CMK (cell line): ENCODE data around the genes LRRC43 and HCAR2.

GRCh38 chr12:121762065-121762786 is 31.3 kb downstream of the RHOF start:
- RRBS = no CpG with 5 or more reads among the region's 12 CpGs

- RRBS = no CpG with 5 or more reads among the region's 5 CpGs
Observed at GRCh38 chr12:121766270-121766995, 27.1 kb downstream of the RHOF start.

- RRBS = no CpG with 5 or more reads among the region's 6 CpGs
Observed at GRCh38 chr12:121776543-121776842, 17.0 kb downstream of the RHOF start.

DNA sequence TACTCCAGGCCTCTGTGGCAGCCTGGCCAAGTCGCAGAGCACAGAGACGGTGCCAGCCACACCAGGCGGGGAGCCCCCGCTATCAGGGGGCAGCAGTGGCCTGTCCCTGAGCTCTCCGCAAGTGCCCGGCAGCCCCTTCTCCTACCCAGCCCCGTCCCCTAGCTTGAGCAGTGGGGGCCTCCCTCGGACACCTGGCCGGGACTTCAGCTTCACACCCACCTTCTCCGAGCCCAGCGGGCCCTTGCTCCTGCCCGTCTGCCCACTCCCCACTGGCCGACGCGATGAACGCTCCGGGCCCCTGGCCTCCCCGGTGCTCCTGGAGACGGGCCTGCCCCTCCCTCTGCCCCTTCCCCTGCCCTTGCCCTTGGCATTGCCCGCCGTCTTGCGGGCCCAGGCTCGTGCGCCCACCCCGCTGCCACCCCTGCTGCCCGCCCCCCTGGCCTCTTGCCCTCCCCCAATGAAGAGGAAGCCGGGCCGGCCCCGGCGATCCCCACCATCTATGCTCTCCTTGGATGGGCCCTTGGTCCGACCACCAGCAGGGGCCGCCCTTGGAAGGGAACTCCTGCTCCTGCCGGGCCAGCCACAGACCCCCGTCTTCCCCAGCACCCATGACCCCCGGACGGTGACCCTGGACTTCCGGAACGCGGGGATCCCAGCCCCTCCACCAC is 19.0 kb downstream of the SETD1B start:
- RRBS = 96% methylated on average over 16 of the region's 39 CpGs

DNA sequence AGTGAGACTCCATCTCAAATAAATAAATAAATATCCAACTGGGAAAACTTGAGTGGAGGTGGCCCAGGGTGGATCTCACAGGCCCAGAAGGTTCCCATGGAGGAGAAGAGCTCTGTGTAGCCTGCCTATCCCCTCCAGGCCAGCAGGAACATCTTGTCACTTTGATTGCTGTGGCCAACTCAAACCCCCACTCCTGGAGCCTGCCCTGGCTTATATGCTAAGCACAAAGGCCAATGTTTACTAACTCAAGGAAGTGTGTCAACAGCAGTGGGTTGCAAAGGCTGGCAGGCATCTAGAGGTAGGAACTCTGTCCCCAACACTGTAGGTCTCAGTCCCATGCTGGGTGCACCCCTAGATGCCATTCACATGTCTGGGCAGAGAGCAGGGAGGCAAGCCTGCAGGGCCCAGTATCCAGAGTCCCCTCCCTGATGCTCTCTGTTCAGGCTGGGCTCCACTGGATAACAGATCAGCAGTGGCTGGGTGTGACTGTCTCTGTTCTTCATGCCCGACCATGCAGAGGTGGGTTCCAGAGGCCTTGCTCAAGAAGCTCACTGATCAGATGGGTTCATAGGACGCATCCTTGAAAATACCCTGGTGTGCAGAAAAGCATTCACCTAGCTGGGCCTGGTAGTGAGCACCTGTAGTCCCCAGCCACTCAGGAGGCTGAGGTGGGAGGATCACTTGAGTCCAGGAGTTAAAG is 1.6 kb upstream of the HPD start:
- RRBS = no CpG with 5 or more reads among the region's 2 CpGs

- RRBS = no CpG with 5 or more reads among the region's 19 CpGs
Observed at GRCh38 chr12:122024105-122024663, 2.5 kb downstream of the BCL7A start.

- RRBS = no CpG with 5 or more reads among the region's 10 CpGs
Observed at GRCh38 chr12:122072057-122072887, 6.3 kb upstream of the MLXIP start.

- RRBS = no CpG with 5 or more reads among the region's 7 CpGs
Observed at GRCh38 chr12:122083734-122084057, 5.1 kb downstream of the MLXIP start.

DNA sequence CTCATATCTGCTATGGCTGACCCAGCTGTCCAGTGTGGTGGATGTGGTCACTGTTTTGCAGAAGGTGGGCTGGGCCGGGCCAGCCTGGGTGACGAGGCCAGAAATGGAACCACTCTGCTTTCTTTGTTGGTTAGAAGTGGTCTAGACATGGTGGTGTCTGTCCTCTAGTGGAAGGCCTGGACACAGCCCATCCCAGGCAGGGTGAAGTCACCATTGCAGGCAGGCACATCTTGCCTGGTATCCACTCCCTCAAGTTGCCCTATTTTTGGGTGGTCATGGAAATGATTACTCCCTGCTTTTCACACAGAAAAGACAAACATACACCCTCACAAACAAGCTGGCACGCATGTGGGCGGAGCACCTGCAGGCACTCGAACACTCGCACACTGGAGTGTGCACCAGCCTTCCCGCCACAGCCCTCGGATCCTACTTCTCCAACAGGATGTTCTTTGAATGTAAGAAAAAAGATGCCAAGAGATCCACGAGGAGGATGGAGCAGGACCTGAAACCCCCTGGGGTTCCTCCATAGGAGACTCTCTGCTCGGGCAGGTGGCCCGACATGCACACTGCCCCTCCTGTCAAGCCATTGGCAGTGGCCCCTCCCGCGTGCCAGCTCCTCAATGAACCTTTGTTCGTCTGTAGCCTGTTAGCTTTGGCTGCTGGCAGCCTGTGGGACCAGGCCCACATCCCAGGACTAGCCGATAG is 38.4 kb downstream of the MLXIP start:
- RRBS = no CpG with 5 or more reads among the region's 15 CpGs

DNA sequence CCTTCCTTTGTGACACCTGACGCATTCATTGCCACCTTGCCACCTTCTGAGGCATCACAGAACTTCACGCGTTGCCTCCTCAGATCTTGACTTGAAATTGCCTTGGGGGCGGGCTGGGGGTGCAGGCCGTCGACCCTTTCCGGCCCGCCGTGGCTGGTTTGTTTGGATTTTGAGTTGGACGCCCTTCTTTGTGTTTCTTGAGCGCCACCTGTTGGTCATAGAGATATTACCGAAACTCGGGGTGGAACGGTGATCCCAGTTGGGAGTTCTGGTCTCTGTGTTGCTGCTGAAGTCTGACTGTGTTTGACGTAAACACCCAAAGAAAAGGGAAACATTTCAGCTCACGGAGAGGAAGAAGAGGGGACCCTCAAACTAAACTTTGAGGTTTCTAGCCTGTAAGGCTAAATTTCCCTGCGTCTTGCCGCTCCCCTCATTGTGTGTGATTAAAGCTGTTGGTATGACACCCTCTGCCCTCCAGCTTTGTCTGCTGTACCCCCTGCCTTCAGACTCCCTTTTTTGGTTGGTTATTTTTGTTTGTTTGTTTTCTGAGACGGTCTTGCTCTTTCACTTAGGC is 44.7 kb downstream of the MLXIP start:
- RRBS = no CpG with 5 or more reads among the region's 19 CpGs

DNA sequence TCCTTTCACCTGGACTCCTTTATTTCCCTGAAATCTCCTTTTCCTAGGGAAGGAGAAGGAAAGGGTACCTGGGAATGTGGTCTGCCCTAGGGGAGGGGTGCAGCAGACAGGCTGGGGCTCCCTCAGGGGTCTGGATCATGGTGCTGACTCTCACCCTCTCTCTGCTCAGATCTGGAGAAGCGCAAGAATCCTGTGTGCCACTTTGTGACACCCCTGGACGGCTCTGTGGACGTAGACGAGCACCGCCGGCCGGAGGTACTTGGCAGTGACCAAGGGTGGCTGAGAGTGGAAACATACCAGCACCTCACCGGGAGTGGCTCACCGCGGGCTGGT is 46.3 kb downstream of the IL31 start:
- RRBS = no CpG with 5 or more reads among the region's 10 CpGs

- RRBS = 6% methylated on average over 29 of the region's 64 CpGs
Observed at GRCh38 chr12:122182817-122183607, at the start of gene LRRC43. Gene LRRC43, plus strand, starts transcription at chr12:122183123.

DNA sequence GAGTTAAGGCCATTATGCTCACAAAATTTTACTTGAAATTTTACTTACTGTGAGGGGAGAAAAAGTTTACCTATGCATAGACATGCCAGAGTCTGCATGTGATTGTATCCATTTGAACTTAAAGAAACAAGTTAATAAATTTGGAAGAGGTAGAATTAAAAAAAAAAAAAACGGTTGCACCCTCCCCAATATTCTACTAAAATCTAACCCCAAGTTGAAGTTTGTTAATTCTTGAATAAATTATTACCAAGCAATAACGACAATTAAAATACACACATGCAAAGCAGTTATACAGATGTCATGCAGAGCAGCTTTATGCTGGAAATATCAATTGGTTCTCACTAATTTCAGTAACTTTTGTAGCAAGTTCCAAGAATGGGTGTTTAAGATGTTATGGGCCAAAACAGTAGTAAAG is 13.0 kb upstream of the VPS33A start:
- RRBS = no CpG with 5 or more reads among the region's 2 CpGs

- RRBS = no CpG with 5 or more reads among the region's 4 CpGs
Observed at GRCh38 chr12:122420942-122421234, 1.6 kb downstream of the CLIP1 start.

DNA sequence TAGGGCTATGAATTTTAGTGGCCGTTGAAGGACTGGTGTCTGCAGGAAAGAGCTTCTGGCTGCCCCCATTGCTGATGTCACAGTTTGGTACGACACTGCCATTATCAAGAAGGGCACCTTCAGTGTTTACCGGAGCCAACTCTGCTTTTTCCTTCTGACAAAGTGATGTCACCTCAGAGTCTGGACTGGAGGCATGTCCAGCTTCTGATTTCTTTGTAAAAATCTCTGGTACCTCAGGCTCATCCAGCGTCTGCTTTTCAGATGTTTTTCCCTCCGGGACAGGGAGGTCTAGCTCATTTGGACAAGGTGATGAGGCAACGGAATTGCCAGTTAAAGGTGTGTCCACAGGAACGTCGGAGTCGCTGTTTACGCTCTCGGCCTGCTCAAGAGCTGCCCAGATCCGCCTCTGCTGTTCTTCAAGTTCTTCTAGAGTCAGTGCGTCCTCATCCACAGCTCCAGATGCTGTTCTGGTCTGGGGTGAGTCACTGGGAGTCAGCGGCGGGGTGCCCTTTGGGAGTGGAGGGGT is 27.0 kb downstream of the ZCCHC8 start:
- RRBS = 100% methylated on average over 2 of the region's 15 CpGs

- RRBS = no CpG with 5 or more reads among the region's 10 CpGs
Observed at GRCh38 chr12:122523034-122523766, 3.5 kb downstream of the RSRC2 start.

- RRBS = no CpG with 5 or more reads among the region's 28 CpGs
Observed at GRCh38 chr12:122702761-122703750, at the start of gene HCAR2. Gene HCAR2, minus strand, starts transcription at chr12:122703357.

DNA sequence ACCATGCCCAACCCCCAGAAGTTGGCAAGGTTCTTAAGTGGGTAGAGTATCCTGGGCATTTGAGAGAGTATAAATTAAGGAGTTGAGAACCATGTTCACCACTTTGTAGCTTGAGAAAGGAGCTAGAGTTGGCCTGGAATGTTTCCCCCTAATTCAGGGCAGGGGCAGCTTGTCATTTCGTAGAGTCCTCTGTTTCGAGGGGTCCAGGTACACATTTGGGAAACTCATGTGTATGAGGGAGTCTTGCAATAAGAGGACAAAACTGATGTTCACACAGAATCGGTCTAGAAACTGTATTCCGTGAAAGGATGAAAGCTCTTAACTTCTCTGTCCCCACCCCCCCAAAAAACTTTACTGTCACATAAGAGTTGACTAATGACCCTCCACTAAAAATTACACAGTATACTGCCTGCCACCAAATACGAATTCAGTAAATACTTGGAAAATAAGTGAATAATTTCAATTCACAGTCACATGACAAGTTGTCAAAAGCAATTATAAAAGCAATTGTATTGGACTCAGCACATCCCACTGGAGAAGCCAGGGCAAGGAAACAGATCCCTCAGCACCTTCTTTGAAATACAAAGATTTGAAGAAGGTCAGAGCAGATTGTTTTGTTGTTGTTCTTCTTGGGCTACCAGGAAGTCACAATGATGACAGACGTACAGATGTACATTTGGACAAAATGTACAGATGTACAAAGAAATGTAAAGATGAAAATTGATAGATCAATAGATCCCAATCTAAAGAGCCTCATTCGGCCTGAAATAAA is 2.7 kb downstream of the HCAR1 start:
- RRBS = no CpG with 5 or more reads among the region's 7 CpGs

DNA sequence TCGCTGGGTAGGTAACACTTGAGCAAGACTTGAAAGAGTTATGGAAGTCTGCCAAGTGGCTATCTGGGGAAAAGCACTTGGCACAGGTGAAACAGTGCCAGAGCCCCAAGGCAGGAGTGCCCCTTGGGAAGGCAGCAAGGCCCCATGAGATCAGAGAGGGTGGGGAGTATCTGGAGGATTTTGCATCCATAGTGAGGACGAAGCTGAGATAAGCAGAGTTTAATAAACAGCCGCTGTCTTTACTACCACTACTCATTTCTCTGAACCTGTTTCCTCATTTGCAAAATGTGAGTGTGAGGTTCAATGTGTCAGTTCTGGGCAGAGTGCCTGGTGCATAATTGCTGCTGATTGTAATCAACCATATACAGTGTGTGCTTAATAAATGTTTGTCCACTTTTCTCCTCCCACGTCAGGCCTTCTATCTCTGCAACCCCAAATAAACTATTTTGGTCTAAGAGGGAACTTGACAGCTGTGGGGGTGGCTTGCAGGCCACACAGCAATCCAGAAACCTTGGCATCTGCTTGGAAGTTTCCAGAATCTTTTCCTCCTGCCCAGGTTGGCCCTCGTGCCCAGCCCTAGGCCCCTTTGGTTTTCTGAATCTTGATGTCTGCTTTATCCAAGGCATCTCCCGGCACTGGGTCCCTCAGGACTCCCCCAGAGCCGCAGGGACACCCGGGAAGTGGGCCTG is 4.6 kb downstream of the ABCB9 start:
- RRBS = 95% methylated on average over 3 of the region's 8 CpGs

DNA sequence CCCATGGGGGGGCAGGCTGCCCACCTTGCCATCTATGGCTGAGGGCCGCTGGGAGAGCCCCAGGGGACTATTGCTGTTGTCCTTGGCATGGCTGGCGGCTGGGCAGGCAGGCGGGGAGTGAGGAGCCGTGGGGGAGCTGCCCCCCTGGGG is 3.4 kb downstream of the ARL6IP4 start:
- RRBS = no CpG with 5 or more reads among the region's 4 CpGs